ENCODE measurements around the gene RNF222.

GRCh38 chr17:7595774-7596178, 5.9 kb upstream of the SOX15 start:
- PRO-cap, 5 experiments: no peak in any of the 5 experiments
- RAMPAGE, long total RNA, 2 experiments: no peak in any of the 2 experiments
- RRBS: no CpG with 5 or more reads among the region's 9 CpGs

GRCh38 chr17:7651037-7652212, 699 bp downstream of the ATP1B2 start:
- PRO-cap, 5 experiments: peak in 3 of 5 experiments; most common minus-strand start chr17:7651758 (in 3)
- RAMPAGE, long total RNA, 2 experiments: no peak in any of the 2 experiments
- RRBS: 4% methylated on average over 23 of the region's 99 CpGs

GRCh38 chr17:7768170-7768444, 50.6 kb downstream of the DNAH2 start:
- PRO-cap, 5 experiments: no peak in any of the 5 experiments
- RAMPAGE, long total RNA, 2 experiments: no peak in any of the 2 experiments
- RRBS: no CpG with 5 or more reads among the region's 7 CpGs

GRCh38 chr17:7809189-7809723, 24.8 kb upstream of the KDM6B start:
- PRO-cap, 5 experiments: no peak in any of the 5 experiments
- RAMPAGE, long total RNA, 2 experiments: no peak in any of the 2 experiments
- RRBS: no CpG with 5 or more reads among the region's 11 CpGs

DNA sequence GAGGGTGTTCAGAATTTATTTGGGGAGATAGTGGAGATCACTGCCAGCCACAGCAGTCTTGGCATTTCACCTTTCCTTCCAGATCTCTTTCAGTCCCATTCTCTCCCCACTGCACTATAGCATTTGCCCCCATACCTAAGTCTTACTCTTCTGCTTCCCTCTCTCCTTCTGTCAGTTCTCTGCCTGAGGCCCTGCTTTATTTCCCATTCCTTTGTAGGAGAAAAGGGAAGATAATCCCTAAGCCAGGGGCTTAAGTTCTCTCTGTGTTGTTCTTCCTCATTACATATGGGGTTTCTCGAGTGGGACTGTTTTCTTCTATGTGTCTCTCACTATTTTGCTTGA, 6.4 kb downstream of the KDM6B start:
- PRO-cap, 5 experiments: no peak in any of the 5 experiments
- RAMPAGE, long total RNA, 2 experiments: no peak in any of the 2 experiments
- RRBS: no CpG with 5 or more reads among the region's 1 CpG

DNA sequence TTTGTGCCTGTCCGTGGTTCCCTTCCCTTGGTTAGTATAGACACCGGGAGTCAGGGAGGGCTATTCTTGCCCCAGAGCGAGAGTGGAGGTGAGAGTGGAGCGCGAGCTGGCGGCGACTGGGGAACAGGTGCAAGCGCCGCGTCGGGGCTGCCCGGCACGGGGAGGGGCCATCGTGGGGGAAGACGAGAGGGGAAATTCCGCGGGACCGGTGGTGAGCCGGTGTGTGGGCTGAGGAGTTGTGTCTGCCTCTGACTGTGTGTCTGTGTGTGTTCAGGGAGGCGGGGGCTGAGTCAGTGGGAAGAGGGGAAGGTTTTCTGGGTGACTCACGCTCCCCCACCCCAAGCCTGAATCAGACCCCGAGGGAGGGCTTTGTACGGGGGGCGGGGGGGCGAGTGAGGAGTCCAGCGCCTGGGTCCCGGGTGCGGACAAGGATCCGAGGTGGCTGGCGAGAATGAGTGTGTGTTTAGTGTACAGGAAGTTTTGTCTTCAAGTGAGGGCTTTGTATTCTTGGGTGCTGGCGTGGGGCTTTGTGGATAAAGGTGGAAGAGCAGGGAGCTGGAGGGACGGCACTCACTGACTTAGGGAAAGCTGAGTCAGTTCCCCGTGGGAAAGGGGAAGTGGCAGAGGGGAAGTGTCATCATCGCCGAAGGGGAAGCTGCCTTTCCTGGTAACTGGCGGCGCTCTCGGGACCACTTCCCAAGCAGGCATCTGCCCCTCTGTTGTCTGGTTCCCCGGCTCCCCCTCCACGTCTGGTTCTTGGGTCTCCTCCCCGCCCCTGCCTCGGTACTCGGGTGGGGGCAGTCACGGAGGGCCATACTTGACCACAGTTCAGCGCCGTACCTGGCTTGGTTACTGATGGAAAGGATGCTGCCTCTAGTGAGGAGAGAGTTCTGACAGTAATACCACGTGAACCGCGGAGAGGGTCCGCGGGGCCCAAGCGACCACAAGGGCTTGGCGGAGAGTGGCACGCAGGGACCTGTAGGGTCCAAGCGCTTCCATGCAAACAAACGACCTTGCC, 8.8 kb downstream of the KDM6B start:
- PRO-cap, 5 experiments: peak in 5 of 5 experiments; most common plus-strand start position 372 of the sequence (in 3); most common minus-strand start position 580 of the sequence (in 5)
- RAMPAGE, long total RNA, 2 experiments: no peak in any of the 2 experiments
- RRBS: 2% methylated on average over 13 of the region's 56 CpGs

DNA sequence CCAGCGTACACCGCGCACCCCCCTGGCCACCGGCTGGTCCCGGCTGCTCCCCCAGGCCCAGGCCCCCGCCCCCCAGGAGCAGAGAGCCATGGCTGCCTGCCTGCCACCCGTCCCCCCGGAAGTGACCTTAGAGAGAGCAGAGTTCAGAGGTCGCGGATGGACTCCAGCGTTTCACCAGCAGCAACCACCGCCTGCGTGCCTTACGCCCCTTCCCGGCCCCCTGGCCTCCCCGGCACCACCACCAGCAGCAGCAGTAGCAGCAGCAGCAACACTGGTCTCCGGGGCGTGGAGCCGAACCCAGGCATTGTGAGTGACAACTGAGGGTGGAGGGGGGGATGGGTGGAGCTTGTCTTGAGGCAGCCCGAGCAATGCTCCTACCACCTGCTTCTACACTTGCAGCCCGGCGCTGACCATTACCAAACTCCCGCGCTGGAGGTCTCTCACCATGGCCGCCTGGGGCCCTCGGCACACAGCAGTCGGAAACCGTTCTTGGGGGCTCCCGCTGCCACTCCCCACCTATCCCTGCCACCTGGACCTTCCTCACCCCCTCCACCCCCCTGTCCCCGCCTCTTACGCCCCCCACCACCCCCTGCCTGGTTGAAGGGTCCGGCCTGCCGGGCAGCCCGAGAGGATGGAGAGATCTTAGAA, 7.6 kb upstream of the TMEM88 start:
- PRO-cap, 5 experiments: no peak in any of the 5 experiments
- RAMPAGE, long total RNA, 2 experiments: no peak in any of the 2 experiments
- RRBS: 66% methylated on average over 12 of the region's 34 CpGs

- PRO-cap, 5 experiments: peak in 1 of 5 experiments; most common plus-strand start chr17:7849325 (in 1)
- RAMPAGE, long total RNA, 2 experiments: no peak in any of the 2 experiments
- RRBS: 91% methylated on average over 12 of the region's 56 CpGs
These were observed 5.8 kb upstream of the TMEM88 start for GRCh38 chr17:7848774-7849832.

DNA sequence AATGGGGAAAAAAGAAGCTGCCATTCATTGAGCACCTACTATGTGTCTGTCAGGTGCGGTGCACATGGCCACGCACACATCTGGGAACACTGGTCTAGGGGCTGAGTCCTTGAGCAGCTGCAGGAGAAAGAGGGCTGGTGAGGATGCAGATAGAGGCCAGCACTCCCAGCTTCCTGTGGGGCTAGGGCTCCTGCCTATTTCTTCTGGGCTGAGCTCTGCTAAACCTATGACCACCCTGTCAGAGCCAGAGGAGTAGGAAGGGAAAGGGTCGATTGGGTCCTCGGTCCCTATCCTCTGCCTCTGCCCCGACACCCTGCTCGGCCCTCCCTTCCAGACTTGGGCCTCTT, 4.2 kb upstream of the TMEM88 start:
- PRO-cap, 5 experiments: no peak in any of the 5 experiments
- RAMPAGE, long total RNA, 2 experiments: no peak in any of the 2 experiments
- RRBS: no CpG with 5 or more reads among the region's 6 CpGs

DNA sequence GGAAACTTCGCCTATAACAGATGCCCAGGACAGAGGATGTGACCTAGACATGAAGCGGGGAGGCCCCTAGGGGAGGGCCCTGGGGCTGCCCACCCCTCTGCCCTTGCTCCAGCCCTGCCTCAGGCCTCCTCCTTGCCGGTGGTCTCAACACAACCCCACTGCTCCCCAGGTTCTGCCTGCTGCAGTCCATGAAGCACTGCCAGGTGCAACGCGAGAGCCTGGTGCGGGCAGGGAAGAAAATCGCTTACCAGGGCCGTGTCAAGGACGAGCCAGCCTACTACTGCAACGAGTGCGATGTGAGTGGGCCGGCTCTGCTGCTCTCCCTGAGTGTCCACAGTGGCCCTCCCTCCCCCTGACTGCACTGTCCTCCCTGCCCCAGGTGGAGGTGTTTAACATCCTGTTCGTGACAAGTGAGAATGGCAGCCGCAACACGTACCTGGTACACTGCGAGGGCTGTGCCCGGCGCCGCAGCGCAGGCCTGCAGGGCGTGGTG, 2.0 kb upstream of the TMEM88 start:
- PRO-cap, 5 experiments: no peak in any of the 5 experiments
- RAMPAGE, long total RNA, 2 experiments: no peak in any of the 2 experiments
- RRBS: 94% methylated on average over 5 of the region's 21 CpGs

GRCh38 chr17:7868139-7868438, 10.3 kb downstream of the CYB5D1 start:
- PRO-cap, 5 experiments: no peak in any of the 5 experiments
- RAMPAGE, long total RNA, 2 experiments: no peak in any of the 2 experiments
- RRBS: no CpG with 5 or more reads among the region's 4 CpGs

DNA sequence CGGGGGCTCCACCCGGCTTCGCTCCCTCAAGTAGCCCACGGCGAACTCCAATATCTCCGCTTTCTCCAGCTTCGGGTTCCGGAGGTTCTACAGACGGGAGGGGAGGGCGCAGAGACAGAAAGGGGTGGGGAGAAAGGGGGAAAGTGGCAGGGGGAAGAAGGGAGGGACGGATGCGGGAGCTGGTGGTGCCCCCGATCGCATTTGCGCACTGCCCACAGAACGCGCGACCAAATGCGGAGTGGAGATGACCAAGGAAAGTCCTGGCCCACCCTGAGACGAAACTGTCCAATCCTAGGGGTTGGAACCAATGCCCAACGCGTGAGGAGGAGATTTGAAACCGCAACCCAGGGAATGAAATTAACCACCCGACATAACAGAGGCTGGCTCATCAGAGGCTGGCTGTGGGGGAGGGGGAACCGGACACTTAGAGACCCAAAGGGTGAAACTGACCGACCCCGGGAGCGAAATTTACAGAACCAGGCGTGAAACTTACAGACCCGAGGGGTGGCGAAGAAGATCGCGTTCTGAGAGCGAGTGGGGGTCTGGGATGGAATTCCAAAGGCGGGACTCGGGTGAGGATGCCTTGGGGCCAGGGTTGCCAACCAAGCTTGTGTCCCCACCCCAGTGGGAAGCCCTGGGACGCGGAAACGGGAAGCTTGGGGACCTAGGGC, 1.4 kb downstream of the HES7 start:
- PRO-cap, 5 experiments: no peak in any of the 5 experiments
- RAMPAGE, long total RNA, 2 experiments: no peak in any of the 2 experiments
- RRBS: 7% methylated on average over 8 of the region's 39 CpGs

DNA sequence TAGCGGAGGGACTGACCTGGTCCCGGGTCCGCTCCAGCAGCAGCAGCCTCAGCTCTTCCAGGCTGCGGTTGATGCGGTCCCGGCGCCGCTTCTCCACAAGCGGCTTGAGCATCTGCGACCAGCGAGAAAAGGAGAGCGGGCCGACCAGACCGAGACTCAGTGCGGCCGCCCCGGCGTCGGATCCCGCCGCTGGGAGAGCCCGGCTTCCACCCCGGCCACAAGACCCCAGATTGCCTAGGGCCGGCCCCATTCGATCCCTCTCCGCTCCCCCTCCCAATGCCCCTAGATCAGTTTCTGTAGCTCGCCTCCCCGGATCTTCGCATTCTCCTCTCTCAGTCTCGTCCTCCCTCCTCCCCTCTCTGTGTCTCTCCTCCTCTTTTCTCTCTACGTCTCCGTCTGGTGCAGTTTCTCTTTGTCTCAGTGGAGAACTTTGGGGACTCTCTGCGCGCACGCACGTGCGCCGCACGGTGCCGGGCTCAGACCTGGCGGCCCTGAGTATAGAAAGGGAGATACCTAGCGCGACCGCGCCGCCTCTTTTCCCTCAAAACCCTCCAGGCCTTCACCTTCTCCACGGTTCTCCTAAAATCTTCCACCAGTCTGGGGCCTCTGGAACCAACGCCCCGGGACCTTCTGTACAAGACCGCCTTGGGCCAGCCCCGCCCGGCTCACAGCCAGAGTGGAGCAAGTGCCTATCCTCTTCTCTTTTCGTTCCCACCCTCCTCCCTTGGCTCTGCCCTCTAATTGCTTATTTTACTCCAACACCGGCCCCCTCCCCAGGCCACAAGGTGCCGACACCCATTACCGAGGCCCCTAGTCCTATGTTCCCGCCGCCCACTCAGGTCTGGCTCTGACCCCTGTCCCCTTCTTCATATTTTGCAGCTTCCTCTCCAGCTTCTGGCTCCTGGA, 638 bp downstream of the HES7 start:
- PRO-cap, 5 experiments: no peak in any of the 5 experiments
- RAMPAGE, long total RNA, 2 experiments: no peak in any of the 2 experiments
- RRBS: 7% methylated on average over 18 of the region's 58 CpGs

GRCh38 chr17:8150016-8150532, 2.1 kb downstream of the PER1 start:
- PRO-cap, 5 experiments: no peak in any of the 5 experiments
- RAMPAGE, long total RNA, 2 experiments: no peak in any of the 2 experiments
- RRBS: 98% methylated on average over 6 of the region's 15 CpGs

DNA sequence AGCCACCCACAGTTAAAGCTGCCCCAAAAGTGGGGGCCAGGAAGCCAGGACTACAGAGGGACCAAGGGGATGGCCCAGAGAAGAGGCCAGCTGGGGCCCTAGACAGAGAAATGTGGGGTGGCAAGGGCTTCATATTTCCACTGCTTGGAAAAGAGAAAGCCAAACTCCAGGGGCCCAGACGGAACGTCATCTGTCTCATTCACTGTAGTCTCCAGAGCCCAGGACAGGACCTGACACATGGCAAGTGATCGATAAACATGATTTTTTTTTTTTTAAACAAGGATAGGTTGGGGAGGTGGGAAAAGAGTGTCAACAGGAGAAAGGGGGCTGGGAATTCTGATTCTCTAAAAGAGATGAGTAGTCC, 955 bp upstream of the PER1 start:
- PRO-cap, 5 experiments: no peak in any of the 5 experiments
- RAMPAGE, long total RNA, 2 experiments: no peak in any of the 2 experiments
- RRBS: no CpG with 5 or more reads among the region's 3 CpGs

DNA sequence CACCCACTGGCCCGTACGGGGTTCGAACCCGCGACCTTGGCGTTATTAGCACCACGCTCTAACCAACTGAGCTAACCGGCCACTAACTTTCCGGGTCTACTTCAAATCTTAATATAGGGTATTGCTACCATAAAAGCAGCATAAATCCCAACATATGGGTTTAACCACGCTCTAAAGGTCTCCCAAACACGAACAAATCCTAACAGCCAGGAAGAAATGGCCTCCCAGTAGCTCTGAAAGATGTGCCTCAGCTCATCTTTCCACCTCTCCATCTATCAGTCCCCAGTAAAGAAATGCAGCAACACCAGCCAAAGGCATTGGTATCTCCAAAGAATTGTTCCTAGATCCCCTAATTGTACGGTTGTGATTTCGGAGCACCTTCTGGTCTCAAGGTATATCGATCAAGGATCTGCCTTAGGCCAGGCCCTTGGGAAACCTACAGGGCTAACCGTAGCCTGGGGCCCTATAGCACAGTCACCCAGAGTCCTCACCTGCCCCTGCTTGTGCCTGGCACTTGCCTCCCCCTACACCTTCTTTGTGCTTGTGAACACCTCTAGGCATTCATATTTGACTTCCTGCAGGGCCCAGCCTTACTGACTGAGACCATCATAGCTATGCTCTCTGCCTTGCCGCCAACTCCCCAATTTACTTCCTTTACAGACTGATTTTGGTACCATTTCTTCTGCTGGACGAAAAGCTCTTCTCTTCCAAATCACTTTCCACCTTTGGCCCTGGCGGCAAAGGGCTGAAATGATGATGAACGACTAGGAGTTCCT, 16.8 kb upstream of the AURKB start:
- PRO-cap, 5 experiments: no peak in any of the 5 experiments
- RAMPAGE, long total RNA, 2 experiments: no peak in any of the 2 experiments
- RRBS: no CpG with 5 or more reads among the region's 19 CpGs

DNA sequence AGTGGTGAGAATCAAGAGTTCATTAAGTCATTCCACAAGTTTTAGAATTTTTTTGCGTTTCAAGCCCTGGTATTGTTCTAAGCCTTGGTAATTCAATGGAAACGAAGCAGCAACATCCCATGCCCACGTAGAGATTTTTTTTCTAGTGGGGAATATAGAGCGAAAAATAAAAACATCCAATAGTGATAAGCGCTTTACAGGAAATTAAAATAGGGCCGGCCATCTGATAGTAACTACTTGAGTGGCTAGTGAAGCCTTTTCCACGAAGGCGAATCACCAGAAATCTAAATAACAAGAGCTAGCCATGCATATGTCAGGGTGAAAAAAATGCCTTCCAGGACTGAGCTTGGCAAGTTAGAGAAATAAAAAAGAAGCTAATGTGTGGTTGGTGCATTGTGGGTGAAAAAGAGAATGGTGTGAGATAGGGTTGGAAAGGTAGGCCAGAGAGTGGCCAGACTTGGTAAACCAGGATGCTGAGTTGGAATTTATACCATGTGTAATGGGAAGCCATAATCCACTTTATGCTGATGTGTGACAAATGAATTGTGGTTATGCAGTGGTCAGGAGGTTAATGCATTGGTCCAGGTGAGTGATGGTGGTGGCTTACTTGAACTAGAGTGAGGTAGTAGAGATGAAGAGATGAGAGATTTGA, 812 bp downstream of the PFAS start:
- PRO-cap, 5 experiments: no peak in any of the 5 experiments
- RAMPAGE, long total RNA, 2 experiments: no peak in any of the 2 experiments
- RRBS: no CpG with 5 or more reads among the region's 8 CpGs

DNA sequence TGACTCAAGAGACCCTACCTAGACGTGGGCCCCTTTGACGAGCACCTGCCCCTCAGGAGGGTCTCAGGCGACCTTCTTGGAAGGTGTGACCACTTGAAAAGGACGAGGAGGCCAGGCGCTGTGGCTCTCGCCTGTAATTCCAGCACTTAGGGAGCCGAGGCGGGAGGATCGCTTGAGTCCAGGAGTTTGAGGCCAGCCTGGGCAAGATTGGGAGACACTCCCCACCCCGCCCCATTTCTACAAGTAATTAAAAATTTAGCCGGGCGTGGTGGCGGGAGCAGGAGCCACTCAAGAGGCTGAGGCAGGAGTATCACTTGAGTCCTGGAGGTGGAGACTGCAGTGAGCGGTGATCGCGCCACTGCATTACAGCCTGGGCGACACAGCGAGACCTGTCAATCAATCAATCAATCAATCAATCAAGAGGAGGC, 412 bp upstream of the RANGRF start:
- PRO-cap, 5 experiments: no peak in any of the 5 experiments
- RAMPAGE, long total RNA, 2 experiments: no peak in any of the 2 experiments
- RRBS: no CpG with 5 or more reads among the region's 18 CpGs

DNA sequence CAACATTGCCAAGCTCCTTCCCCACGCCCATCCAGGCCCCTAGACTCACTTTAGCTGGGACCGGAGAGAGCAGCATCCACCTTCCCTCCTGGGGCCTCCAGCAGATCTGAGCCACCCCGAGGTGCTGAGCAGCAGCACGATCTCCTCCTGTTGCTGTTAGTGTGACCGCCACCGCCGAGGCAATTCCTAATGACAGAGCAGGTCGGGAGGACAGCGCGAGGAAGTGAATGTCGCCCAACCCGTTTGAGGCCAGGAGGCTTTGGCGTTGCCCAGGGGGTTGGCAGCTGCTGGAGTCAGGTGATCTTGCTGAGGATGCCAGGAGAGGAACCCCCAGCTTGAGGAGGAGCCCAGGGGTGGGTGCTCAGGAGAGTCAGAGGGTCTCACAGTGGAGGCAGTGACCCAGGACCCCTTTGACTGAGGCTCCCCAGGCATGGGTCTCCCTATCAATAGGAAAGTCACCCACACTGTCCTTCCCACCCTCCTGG, at the start of gene RNF222:
Gene RNF222, minus strand, starts transcription at position 194 of the 485 bp plus-strand sequence.
- PRO-cap, 5 experiments: no peak in any of the 5 experiments
- RAMPAGE, long total RNA, 2 experiments: no peak in any of the 2 experiments
- RRBS: no CpG with 5 or more reads among the region's 13 CpGs

GRCh38 chr17:8408300-8409023, 10.8 kb upstream of the RNF222 start:
- PRO-cap, 5 experiments: no peak in any of the 5 experiments
- RAMPAGE, long total RNA, 2 experiments: no peak in any of the 2 experiments
- RRBS: 68% methylated on average over 4 of the region's 22 CpGs

All from liver (tissue), 9 donors.